Ishikawa (cell line): ENCODE data around the gene RAD51.

GRCh38 chr15:40366868-40367363, 8.9 kb downstream of the DISP2 start:
- RRBS = no CpG with 5 or more reads among the region's 11 CpGs

DNA sequence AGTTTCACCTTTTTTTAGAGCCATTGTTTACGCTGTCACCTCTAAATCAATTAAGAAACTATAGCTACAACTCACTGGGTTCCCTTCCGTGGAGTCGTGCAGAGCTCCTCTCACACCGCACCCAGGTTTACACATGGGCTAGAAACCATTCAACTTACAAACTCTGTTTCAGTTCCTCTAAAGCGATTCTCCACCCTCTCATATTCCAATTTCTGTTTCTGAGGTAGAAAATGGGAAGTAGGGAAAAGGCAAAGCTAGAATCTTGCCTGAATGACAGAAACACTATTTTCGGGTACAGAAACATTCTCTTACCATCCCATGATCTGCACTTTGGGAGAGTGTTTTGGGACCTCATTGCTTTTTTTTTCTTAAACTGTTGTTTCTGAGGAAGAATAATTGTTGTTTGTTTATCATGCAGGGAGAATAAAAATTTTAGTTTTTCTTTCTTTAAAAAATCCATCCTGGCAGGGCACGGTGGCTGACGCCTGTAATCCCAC, 14.2 kb downstream of the CCDC32 start:
- RRBS = no CpG with 5 or more reads among the region's 8 CpGs

DNA sequence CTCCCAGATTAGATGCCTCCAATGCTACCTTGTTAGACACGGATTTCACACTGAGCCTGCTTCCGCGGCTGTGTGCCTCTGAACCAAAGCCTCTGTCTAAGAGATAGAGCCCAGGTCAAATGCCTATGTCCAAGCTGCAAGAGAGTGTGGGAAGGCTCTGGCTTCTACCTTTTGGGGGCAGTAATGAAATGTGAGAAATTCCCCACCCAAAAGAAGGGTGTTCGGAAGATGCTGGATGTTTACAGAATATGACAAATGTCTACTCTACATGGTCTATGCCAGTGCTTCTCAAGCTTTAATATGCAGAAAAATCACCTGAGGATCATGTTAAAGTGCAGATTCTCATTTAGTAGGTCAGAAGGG, 1.9 kb upstream of the RPUSD2 start:
- RRBS = no CpG with 5 or more reads among the region's 4 CpGs

- RRBS = 2% methylated on average over 8 of the region's 69 CpGs
Measured at GRCh38 chr15:40694504-40695298, at the start of gene RAD51. RAD51 (plus strand) TSS chr15:40695174.

DNA sequence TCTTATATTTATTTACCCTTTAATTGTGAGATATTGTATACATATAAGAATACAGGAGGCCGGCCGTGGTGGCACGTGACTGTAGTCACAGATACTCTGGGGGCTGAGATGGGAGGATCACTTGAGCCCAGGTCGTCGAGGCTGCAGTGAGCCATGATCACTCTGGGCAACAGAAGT, 772 bp upstream of the RMDN3 start:
- RRBS = no CpG with 5 or more reads among the region's 5 CpGs

- RRBS = no CpG with 5 or more reads among the region's 3 CpGs
Measured at GRCh38 chr15:40776784-40777153, 7.0 kb downstream of the C15orf62 start.

DNA sequence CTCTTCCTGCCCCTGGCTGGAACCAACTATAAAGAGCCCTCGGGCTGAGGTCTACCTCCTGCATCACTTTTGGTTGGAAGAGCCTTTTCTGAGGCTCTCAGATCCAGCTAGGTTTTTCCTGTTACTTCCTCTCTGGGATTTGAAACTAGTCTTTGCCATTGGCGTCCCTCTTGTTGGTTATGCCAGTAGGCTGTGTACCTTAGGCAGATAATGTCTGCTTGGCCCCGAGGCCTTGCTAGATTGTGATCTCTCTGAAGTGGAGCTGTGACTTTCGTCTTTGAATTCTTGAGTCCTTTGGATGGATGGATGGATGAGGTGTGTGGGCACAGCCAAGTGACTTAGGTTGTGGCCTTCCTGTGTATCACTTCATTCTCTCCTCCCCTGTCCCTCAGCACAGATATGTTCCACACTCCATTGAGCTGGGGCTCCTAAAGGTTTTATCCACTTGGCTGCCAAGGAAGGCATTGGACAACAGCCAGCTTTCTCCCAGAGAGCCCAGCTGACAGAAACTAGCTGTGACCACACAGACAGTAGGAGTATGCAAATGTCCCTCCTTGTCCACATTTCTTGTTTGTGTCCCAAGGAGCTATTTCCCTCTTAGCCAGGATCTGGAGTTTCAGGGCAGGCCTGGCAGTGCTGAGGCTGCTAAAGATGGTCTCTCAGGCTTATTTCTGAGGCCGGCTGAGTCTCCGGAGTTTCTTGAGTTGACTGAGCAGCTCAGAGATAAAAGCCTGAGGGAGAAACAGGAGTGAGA, 7.9 kb upstream of the DNAJC17 start:
- RRBS = no CpG with 5 or more reads among the region's 6 CpGs

GRCh38 chr15:40846792-40847360, 3.0 kb downstream of the SPINT1 start:
- RRBS = no CpG with 5 or more reads among the region's 1 CpG

DNA sequence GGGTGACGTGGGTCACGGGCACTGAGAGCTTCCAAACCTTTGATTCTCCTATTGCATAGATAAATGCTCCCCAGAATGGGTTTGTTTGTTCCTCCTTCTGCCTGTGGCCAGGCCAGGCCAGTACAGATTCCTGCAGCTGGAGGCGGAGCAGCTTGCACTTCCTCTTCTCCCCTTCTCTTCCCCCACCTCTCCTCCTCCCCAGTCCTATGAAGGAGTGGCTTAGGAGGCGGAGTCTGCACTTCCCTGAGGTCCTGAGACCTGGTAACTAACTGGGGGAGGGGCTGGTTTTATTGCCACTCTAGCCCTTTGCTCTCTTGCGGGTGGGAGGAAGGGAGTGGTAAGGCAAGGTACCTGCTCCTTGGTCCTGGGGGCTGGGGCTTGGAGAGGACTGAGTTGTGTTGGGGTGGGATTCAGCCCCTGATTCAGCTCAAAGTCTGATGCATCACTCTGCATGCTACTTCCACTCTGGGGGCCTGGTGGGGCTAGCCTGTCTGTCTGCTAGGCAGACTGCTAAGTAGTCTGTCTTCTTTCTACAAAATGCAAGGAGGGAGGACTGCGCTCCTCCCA, 3.6 kb downstream of the SPINT1 start:
- RRBS = no CpG with 5 or more reads among the region's 6 CpGs

- RRBS = no CpG with 5 or more reads among the region's 26 CpGs
Measured at GRCh38 chr15:40872309-40873377, 1.4 kb downstream of the RHOV start.

GRCh38 chr15:40930147-40931162, 1.3 kb downstream of the DLL4 start:
- RRBS = 3% methylated on average over 5 of the region's 54 CpGs

DNA sequence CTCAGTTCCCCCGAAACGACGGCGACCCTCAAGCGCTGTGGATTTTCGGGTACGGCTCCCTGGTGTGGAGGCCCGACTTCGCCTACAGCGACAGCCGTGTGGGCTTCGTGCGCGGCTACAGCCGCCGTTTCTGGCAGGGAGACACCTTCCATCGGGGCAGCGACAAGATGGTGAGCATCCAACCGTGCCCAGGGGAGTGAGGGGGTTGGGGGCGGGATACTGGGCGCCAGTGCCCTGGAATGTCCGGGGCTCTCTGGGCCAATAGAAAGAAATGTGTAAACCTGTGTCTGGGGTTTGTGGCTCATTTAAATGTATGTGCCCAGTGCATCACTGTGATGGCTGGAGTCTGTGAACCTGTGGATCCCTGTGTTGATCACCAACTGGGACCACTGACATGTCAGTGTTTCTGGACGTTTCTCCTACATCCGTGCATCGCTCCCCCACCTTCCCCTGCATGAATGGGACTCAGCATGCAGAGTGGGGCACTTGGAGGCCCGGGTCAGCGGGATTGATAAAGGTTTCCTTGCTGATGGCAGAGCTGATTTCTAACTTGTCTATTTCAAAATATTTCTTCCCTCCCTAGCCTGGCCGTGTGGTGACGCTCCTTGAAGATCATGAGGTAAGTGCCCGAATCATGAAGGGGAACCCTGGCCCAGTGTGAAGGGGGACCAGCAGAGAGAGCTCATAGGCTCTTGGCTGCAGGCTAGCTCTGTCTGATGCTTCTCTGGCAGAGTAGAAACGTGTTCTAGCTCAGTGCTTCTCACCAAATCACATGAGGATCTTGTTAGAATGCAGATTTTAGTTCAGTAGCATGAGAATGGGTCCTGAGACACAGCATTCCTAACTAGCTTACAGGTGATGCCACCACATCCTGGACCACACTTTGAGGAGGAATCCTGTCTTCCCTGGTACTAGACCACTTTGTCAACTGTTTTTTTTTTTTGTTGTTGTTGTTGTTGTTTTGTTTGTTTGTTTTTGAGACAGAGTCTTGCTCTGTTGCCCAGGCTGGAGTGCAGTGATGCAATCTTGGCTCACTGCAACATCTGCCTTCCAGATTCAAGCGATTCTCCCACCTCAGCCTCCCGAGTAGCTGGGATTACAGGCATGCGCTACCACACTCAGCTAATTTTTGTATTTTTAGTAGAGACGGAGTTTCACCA, 754 bp downstream of the CHAC1 start:
- RRBS = no CpG with 5 or more reads among the region's 35 CpGs

DNA sequence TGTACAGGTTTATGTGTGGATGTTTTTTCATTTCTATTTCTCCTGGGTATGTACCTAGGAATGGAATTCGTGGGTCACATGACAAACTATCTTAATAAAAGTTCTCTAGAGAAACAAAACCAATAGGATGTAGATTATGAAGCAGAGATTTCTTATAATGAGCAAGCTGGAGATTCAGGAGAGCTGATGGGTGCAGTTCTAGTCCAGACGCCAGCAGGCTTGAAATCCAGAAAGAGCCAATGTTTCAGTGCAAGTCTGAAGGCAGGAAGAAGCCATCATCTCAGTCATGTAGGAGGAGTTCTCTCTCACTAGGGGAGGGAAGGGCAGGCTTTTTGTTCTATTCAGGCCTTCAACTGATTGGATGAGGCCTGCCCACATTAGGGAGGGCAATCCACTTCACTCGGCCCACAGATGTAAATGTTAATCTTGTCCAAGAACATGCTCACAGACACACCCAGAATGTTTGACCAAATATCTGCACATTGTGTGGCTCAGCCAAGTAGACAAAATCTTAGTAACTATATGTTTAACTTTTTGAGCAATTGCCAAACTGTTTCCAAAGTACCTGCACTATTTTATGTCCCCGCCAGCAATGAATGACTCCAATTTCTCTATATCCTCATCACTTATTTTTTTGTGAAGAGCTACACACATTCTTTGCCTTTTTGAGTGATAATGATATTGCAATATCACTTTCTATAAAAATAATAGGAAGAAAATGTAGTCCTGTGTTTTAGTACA, 19.0 kb downstream of the CHAC1 start:
- RRBS = no CpG with 5 or more reads among the region's 4 CpGs

DNA sequence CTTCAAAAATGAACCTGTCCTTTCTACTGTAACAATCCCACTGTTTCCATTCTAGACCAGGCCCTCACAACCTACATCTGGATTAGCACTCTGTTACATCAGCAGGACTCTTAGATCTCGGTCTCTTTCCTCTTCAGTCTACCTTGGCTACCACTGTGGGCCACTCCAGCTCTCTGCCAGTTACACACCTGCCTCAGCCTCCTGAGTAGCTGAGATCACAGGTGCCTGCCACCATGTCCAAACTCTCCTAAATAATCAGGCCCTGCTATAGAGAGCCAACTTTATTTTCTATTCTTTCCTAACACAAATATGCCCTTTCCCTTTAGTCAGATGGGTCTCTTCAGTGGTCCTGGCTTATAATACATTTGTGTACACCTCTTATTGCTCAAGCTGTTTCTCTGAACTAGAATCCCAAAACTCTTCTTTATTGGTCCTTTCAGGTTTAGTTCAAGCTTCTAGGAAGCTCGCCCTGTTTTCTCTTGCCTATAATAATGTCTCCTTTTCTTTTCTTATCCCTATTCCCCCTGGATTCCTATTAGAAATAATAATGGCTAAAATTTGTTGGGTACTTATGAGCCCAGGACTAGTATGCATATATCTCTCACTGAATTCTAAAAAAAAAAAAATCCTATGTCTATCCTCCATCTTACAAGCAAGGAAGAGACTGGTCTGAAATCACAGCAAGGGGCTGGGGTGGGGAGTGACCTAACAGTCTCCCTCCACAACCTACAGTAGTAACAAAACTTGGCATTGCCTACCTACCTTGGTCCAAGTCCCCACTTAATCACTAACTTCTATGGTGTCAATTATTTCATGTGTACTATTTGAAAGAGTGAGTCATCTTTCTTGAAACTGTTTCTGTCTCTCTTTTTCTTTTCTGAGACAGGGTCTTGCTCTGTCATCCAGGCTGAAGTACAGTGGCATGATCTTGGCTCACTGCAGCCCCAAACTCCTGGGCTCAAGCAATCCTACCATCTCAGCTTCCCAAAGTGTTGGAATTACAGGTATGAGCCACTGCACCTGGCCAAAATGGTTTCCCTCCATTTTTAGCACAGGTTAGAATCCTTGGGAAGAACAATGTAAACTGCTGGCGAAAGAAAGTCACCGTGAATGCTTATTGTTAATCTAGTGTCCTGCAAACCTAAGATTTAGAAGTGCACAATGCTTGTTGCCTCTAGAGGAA, 36.6 kb downstream of the CHAC1 start:
- RRBS = no CpG with 5 or more reads among the region's 4 CpGs

DNA sequence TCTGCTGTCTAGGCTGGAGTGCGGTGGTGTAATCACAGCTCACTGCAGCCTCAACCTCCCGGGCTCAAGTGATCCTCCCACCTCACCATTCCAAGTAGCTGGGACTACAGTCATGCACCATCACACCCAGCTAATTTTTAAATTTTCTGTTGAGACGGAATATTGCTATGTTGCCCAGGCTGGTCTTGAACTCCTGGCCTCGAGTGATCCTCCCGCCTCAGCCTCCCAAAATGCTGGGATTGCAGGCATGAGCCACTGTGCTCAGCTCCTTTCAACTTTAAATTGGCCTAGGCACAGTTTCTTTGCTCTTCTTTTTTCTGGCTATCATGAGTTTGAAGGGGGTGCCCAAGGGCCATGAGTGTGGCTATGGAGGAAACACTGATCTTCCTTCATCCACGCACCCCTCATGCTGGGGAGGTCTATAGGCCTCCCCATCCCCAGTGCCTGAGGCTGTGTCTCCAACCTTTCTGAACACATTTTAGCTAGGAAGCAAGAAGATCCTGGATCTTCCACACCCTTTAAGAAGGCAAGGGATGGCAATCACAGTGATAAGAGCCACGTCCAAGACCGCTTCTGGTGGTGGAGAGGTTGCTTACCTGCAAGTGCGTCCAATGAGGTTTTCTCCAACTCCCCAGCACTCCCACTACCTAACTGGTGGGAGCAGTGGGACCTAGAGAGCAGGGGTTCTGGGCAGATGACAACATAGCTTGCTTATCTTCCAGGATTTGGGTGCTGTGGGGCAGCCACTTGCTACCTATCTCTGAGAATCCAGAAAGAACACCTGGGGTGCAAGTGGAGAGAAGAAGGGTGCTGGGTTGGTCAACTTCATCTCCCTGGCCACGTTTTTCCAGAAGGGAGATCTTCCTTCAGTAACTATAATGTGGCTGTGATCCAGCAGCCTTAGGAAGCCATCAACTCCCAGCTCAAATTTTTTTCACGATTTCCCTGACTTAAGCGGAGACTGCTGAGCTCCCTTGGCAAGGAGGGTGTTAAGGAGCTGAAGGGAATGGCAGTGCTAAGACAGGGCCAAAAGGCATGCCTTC, 9.5 kb upstream of the ITPKA start:
- RRBS = no CpG with 5 or more reads among the region's 12 CpGs

GRCh38 chr15:41495293-41496549, 2.0 kb downstream of the ITPKA start:
- RRBS = 94% methylated on average over 42 of the region's 94 CpGs

- RRBS = no CpG with 5 or more reads among the region's 3 CpGs
Measured at GRCh38 chr15:41554808-41555007, 4.3 kb upstream of the TYRO3 start.

GRCh38 chr15:41562361-41563426, 3.7 kb downstream of the TYRO3 start:
- RRBS = no CpG with 5 or more reads among the region's 12 CpGs

DNA sequence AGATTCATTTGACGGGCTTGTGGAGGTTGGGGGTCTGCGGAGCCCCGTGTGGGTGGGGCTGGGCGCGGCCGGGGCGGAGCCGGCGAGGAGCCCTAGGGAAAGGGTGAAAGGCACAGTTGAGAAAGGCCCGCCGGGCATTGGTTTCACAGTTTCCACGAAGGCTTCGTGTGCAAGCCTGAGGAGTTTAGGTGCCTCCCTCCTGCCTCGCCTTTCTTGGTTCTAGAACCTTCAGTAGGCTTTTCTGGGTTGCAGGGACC, 100.9 kb downstream of the TYRO3 start:
- RRBS = 87% methylated on average over 10 of the region's 14 CpGs